ENCODE results near the genes GTF2H3 and TCTN2.

DNA sequence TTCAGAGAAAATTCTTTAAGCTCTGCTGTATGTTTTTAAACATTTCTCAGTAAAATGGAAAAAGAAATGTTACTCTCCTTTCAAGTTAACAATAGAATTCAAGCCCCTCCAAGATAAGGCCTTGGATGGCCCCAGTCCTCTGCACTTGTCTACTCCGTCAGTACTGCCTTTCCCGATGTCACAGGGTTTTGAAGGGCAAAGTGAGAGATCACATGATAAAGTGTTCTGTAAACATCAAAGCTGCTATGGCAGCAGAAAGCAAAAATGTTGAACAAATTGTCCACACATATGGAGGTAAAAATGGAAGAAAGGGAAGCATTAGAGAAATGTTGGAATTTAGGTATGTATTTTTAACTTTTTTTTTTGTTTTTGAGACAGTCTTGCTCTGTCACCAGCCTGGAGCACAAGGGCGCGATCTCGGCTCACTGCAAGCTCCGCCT lies 33.5 kb upstream of the CDK2AP1 start:
- RRBS: no CpG with 5 or more reads among the region's 6 CpGs

- RRBS: no CpG with 5 or more reads among the region's 1 CpG
Observed at GRCh38 chr12:123333956-123334409, 30.7 kb downstream of the SBNO1 start.

DNA sequence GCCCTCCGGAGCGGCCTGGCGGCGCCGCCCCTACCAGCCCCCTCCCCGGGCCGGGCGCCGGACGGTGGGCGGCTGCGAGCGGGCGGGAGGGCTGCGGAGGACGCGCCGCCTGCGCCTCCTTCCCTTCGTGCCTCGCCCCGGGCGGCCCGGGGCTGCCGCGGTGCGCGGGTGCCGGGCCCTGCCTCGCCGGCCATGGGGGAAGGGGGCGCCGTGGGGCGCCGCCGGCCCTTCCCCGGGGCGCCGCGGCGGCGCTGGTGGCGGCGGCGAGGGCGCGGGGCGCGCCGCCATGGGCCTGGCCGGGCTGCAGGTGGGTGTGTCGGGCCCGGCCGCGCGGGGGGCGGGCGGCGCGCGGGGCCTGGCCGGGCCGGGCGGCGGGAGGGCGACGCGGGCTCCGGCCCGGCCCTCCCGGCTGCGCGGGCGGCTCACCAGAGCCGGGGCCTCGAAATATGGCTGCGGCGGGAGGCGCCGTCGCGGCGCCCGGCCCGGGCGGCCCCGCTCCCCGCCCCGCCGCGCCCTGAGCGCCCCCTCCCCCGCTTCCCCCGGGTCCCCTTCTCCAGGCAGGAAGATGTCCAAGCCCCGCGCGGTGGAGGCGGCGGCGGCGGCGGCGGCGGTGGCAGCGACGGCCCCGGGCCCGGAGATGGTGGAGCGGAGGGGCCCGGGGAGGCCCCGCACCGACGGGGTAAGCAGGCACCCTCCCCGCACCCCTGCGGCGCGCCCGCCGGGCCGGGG lies 5.1 kb downstream of the KMT5A start:
- RRBS: 2% methylated on average over 64 of the region's 120 CpGs

DNA sequence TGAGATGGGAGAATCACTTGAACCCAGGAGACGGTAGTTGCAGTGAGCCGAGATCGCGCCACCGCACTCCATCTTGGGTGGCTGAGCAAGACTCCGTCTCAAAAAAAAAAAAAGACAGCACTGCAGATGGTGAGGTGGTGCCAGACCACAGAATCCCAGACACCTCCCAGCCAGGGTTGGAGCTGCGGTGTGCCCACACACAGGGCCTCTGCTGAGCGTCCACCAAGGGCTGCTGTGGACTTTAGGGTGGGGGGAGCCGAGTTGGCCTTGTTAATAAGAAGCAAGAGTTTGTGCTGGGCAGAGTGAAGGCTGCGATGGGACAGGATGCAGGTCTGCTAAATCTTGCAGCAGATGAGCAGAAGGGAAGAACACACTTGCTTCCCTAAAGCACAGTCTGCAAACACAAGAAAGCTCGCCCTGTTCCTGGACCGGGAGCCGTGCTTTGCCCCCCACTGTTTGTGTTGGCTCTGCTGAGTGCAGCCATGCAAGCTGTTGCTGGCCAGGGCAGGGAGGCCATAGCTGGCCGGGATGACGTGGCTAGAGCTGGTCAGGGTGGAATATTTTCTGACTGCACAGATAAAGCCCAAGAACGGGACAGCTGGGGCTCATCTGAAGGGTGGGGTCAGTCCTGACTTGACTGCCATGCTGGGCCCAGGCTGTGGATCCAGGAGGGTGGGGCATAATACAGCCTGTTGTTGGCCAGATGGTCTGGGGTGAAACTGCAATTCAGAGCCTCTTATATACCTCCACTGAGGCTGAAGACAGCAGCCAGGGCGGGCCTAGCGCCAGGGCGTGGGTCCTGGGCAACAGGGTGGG lies 14.5 kb downstream of the KMT5A start:
- RRBS: 100% methylated on average over 2 of the region's 19 CpGs

GRCh38 chr12:123435859-123436352 lies 578 bp downstream of the RILPL2 start:
- RRBS: no CpG with 5 or more reads among the region's 26 CpGs

DNA sequence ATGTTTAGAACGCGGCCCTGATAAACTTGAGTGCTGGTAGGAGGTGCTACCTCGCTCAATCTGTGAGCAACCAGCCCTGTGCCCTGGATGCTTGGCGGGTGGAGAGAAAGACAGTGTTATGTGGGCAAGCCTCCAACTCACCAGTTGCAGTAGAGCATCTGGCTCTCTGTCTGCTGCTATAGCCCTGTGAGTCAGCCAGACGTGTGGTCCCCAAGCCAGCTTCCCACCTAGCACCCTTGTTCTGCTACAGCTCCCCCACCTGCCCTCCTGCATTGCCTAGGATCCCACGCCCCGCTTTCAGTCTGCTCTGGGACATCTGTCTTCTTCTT lies 13.4 kb downstream of the SNRNP35 start:
- RRBS: no CpG with 5 or more reads among the region's 7 CpGs

DNA sequence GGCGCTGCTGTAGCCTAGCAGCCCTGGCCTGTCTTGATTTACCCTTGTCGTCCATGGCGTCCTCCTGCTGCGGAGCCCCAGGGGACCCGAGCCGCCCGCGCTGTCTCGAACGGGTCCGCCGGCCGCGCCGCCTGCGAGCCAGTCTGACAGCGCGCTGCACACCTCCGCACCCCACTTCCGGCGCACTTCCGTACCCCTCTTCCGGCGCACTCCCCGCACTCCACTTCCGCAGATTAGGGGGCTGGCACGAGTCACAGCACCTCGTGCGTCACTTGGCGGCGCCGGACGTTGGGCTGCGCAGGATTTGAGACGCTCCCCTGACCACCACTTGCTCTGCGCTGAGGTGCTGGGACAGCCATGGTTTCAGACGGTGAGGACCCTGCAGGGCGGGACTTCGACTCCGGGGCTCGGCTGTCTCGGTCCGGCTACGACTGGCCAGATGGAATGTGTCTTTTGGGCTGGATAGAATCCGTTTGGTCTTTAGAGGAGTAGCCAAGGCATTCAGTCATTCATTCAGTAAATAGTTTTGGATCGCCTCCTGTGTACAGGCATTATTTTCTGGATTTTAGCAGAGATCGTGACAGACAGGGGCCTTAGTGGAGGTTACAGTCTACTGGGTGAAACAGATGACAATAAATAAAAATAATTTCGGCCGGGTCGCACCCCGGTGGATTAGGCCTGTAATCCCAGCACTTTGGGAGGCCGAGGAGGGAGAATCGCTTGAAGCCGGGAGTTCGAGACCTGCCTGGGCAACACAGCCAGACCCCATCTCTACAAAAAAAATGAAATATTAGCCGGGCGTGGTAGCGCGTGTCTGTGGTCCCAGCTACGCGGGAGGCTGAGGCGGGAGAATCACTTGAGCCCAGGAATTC lies at the start of gene GTF2H3:
Gene GTF2H3 (plus strand): TSS at position 327 of the 872 bp plus-strand sequence.
- RRBS: 2% methylated on average over 18 of the region's 62 CpGs

DNA sequence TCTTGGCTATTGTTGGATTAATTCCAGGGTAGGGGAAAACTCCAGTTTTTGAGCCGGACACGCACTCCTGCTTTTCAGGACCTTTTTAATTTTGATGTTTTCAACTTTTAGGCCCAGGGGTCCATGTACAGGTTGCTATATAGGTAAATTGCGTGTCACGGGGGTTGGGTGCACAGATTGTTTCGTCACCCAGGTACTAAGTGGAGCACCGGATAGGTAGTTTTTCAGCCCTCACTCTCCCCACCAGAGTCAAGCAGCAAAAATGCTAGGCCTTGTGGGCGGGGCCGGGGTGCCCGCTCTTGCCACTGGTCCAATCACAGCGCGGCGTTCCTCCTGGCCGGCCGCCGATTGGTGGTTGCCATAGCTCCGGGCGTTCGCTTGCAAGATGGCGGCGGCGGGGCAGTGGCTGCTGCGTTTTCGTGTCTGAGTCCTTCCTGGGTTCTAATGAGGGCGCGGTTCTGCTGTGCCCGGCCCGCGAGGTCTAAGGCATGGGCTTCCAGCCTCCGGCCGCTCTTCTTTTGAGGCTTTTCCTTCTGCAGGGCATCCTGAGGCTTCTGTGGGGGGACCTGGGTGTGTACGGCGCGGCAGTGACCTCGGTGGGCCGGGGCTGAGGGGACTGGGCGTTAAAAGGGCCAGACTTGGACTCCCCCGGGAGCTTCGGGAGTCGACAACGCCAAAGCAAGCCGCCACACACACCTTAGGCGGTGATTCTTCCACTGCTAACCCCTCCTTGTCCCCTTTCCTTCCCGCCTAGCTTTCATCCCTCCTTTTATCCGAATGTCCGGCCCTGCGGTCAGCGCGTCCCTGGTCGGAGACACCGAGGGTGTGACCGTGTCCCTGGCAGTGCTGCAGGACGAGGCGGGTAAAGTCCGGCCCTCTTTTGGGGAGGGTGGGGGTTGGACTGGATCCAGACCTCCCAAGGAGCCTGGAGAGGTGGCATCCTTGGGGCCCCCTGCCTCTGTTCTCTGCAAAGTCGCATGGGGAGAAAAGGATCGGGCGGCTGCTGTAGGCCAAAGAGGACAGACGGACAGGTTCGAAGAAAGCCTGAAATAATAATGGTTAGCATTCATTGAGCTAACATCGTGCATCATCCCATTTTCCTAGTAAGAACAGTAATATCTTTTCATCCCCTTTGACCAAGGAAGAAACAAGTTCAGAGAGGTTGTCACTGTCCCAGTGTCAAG lies at the start of gene TCTN2:
Gene TCTN2 (plus strand): TSS at position 361 of the 1,184 bp plus-strand sequence.
- RRBS: 3% methylated on average over 35 of the region's 60 CpGs

DNA sequence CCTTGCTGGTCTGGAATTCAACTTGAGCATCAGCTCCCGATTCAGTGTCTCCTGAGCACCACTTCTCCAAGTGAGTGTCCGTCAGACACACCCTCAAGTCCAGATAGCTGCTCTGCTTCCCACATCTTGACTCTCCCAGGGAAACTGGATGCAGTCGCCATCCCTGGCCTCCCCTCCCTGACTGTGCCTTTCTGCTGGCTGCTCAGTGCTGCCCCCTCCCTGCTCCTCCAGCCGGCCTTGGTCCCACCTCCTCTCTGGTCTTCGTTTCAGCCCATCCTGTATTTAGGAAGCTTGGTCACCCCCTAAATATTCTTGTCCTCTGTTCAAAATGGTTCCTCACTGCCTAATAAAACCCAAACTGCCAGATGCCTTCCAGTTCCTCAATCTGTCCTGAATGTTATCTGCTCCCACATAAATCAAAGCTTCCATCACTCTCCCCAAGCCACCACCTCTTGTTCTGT lies 33.9 kb downstream of the CCDC92 start:
- RRBS: no CpG with 5 or more reads among the region's 5 CpGs

- RRBS: no CpG with 5 or more reads among the region's 7 CpGs
Observed at GRCh38 chr12:124233345-124233897, 61.5 kb upstream of the RFLNA start.

DNA sequence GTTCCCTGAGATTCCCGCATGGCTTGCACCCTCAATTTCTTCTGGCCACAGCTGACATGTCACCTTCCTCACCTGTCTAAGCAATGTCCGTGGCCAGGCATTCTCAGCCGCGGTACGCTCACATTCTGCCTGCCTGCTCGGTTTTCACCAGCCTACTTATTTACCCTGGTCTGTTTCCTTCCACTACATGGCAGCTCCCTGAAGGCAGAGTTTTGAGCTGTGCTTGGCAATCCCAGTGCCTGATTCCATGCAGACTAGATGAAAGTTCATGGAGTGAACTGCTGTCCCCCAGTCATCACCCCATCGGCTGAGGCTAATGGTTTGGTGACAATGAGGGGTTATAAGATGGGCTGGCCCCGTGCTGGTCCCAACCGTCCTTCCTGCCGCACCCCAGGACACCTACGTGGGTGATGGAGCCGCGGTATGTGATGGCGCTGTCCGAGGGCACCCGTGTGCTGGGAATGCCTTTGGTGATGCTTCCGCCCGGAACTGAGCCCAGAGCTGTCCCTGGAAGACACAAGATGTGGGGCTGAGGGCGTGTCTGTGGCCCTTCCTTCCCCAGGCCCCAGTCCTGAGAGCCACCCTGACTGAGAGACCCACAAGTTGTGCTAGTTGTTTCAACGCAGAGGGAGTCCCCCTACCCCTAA lies 58.9 kb downstream of the RFLNA start:
- RRBS: no CpG with 5 or more reads among the region's 20 CpGs

GRCh38 chr12:124398742-124399349 lies 104.0 kb downstream of the RFLNA start:
- RRBS: no CpG with 5 or more reads among the region's 11 CpGs

GRCh38 chr12:124484396-124484735 lies 83.0 kb downstream of the NCOR2 start:
- RRBS: no CpG with 5 or more reads among the region's 4 CpGs

DNA sequence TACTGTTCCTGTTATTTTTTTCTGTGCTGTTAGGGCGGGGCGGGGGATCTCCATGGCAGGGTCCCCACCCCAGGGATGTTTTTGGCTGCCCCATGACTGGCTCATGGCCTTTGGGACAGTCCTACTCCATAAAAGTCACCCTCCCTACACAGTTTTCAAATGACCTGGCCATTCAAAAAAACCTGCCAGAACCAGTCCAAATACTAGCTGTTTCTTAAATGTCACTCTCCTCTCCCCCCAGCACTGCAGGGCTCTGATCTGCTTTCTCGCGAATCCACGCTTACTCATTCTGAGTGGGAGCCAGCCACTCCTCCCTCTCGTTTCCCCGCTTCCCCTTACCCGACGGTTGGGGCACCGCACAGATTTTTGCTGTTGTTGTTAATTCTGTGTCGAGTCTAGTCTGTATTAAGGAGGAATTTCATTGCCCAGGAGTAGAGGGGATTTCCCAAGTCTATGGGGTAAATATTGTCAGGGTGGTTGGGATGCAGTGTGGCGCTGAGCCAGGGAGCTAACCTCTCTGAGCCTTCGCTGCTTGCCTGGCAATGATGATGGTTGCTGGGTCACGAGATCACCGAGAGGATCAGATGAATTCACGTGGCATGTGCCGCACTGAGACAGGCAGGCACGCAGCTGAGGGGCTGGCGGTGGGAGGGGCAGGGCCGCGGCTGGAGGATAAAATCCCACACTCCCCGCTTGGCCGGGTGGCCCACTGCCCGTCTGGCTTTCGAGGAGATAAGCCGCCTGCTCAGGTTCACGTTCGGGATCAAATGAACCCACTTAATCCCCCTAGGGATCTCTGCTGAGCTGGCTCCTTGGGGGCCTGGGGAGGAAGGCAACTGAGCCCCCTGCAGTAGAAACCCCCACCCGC lies 18.5 kb downstream of the NCOR2 start:
- RRBS: no CpG with 5 or more reads among the region's 29 CpGs

DNA sequence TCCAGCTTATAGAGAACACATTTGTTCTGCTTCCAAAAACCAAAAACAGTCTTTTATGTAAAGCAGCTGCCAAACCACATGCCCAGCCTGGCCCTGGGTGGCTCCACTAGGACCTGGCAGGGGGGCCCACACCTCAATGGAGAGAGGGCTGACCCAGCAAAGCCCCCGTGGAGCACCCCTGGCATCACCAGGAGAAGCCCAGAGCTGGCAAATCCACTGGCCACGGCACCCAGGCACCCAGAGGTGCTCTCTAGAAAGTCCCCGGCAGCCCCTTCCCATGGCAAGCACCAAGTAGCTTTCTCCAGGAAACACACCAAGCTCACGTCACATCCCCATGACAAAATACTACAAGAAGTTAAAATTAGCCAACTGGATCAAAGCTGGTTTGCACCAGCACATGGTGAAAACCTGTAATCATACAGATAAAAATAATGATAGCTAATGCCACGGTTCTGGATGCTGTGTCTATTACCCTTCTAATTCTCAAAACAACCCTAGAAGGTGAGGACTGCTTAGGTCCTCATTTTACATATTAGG lies 16.7 kb downstream of the NCOR2 start:
- RRBS: no CpG with 5 or more reads among the region's 5 CpGs

DNA sequence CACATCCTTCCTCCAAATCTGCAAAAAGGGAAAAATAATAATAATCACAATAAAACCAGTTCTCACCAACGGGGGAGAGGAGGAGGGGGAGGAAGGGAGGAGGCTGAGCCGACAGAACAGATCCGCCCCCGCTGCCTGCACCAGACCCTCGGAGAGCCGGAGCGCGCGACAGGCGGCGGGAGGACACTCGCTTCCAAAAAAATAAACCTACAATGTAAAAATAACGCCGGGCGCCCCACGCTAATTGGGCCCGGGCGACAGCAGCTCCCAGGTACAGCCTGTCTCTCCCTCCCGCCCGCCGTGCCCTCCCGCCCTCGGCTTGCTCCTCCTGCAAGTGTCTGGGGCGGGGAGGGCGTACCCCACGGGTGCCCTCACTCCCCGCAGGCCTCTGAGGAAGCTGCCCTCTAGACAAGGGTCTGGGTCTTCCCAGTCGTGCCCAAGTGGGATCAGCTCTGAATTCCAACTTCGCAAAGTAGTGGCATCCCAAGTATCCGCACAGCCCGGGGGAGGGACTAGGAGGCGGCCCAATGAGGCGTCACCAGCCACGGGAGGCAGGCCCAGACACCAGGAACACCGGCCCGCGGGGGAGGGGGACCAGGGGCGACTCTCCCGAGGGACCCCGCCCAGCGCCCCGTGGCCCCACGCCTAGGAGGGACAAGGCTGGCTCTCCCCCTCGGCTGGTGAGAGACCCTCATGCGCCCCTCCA lies 1.1 kb downstream of the NCOR2 start:
- RRBS: 2% methylated on average over 14 of the region's 45 CpGs

DNA sequence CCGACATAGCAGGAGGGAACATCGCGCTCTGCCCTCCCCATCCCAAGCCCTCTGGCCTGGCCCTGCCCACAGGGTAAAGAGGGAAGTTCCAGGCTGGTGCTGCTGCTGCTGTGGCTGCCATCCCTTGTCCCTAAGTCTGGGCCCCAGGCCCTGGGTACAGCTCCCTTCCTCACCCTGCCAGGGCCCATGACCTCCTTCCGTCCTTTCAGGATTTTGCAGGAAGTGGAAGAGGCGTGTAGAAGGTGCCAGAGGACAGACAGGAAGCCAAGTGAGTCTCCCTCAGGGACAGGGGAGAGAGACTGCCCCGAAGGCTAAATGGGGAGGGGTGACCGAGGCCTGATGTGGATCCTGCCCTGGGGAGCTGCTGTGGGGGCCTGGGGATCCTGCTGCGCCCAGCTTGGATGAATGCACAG lies 14.7 kb upstream of the NCOR2 start:
- RRBS: no CpG with 5 or more reads among the region's 8 CpGs

DNA sequence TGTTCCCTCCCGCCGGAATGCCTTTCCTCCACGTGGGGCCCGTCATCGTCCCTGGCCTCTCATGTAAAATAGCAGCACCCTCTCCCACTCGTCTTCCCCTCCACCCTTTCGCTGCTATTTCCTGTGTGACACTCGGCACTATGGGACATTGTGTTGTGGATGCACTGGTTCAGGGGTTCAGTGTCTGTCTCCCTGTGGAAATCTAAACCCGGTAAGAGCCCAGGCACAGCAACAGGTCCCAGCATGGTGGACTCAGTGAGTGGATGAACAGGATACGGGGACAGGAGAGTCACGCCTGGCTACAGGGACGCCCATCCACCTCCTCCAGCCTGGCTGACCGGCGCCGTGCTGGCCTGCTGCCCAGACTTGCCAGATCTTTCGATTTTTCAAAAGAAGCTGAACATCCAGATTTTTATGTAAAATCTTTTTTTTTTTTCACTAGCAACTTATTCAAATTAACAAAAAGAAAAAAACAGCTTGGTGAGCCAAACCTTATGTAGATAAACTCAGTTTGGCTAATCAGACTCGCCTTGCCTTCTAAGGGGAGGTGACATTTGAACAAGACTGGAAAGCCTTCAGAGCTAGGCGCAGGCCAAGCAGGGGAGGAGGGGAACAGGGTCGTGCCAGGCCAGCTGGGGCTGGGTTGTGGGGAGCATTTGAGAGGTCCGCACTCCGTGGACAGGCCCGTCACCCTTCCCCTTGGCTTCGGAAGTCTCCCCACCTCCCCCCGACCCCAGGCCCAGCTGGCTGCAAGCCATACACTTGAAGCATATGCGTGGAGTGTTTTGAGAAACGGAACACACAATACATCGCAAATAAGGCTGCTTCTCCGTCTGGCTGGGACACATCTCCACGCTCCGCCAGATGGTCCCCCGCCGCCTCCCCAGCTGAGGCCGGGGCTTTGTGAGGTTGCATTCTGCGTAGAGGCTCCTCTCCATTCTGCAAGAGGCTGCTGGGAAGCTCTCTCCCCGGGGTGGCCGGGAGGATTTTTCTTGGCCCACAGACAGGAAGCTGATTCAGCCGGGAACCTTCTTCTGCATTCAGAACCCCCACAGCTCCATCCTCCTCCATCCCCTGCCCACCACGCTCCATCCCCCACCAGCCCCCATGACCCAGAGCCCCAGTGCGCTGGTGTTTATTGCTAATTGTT lies 87.9 kb upstream of the NCOR2 start:
- RRBS: 69% methylated on average over 6 of the region's 39 CpGs

- RRBS: no CpG with 5 or more reads among the region's 5 CpGs
Observed at GRCh38 chr12:124680859-124681080, 113.4 kb upstream of the NCOR2 start.

DNA sequence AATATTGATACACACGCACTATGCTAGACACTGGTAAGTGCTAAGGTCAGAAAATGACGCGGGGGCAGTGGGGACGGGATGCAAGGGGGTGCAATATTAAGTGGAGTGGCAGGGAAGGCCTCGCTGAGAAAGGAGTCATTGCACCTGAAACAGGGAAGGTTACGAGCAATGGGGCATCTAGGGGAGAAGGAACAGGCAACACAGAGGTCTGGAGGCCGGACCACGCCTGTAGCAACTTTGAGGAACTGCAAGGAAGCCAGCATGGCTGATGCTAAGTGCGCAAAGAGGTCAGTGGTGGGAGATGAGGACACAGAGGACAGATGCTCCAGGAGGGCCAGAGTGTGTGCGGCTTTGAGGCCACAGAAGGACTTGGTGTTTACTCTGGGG lies 143.9 kb downstream of the SCARB1 start:
- RRBS: no CpG with 5 or more reads among the region's 10 CpGs

All from HCT116 (cell line).